Heart (tissue), 3 donors: ENCODE measurements around the genes RMC1, HRH4 and ZNF521.

DNA sequence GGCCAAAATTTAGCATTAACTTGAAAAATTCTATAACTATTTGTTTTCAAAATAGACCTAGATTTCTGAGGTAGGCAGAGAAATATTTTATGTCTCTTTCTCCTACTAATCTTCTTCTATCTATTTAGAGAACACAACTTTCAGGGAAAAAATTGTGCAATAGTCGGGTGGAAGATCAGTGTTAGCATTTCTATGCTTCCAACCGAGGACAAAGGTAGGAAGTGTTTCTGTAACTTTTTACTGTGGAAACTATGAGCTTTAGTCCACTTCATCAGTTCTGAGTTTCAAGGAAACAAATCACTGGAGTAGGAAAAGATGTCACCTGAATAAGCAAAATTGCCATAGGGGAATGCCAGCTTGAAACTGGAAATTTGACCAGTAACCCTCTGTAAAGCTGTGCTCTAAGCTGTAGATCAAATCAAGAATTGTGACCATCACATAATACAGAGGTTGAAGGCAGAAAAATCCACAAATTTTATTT, 207.7 kb upstream of the CTAGE1 start:
- RAMPAGE, long total RNA, 2 experiments = no peak in any of the 2 experiments

DNA sequence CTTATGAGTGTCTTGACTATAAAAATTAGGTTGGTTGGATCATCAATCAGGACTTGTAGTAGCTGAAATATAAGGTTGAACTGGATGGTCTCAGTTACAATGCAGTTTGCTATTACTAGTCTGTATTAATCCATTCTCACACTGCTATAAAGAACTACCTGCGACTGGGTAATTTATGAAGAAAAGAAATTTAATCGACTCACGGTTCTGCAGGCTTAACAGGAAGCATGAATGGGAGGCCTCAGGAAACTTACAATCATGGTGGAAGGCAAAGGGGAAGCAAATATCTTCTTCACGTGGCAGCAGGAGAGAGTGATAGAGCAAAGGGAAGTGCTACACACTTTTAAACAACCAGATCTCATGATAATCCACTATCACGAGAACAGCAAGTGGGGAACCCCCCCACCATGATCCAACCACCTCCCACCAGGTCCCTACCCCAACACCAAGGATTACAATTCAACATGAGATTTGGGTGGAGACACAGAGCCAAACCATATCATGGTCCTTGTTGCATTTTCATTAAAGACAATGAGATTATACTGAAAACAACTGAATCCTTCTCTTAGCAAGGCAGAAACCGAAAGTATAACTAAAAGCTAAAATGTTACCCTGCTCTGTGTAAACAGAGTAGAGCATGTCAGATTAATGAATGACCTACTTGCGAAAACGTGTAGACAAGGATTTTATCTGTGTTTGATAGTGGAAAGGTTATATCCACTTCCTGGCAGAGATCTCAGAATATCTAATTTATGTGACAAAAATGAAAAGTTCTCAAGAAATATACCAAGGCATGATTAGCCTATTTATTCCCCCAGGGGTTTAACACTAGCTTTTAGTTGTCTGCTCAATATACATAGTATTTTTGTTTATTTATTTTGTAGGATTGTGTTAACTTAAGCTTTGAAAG, 60.1 kb upstream of the RBBP8 start:
- RAMPAGE, long total RNA, 2 experiments = no peak in any of the 2 experiments

- RAMPAGE, long total RNA, 2 experiments = no peak in any of the 2 experiments
Measured at GRCh38 chr18:23460891-23461547, 7.9 kb downstream of the RIOK3 start.

GRCh38 chr18:23474497-23475163, 21.5 kb downstream of the RIOK3 start:
- RAMPAGE, long total RNA, 2 experiments = no peak in any of the 2 experiments

DNA sequence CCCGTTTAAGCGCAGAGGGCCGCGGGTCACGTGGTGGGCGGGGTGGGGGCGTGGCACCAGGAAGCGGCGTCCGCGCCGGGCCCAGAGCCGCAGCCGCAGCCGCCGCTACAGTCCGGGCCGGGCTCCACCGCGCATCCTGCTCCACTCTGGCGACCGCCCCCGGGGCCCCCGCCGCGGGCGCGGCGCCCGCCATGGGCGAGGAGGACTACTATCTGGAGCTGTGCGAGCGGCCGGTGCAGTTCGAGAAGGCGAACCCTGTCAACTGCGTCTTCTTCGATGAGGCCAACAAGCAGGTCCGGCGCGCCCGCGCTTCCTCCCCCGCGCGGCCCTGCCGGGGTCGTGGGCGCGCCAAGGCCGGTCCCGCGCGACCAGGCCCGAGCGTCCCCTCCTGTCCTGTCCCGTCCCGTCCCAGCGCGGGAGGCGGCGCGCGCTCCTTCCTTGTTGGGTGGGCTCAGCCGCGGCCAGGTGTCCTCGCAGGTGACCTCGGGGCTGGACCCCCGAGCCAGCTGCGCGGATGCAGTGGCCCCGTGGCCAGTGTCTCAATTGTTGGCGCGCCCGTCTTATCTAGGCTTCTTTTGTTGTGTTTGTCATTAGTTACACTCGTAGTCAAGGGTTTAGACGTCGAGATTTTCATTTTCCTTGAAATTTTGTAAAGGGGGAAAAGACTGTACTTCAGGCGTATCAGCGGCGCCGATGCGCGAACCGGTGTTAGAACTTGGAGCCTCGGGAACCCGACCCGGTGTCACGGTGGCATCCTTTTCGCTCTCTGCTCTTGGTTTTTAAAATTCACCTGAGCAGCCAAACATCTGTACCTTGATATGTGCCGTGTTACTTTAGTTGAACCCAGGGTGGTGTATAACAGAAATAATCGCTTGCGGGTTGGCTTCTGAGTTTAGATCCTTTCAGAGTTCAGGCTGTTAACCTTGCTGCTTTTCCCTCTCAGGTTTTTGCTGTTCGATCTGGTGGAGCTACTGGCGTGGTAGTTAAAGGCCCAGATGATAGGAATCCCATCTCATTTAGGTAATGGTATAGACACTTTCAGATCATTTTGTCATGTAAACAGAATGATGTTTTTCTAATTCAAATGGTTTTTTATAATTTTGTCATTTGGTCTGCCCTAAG, at the start of gene RMC1:
RMC1 (plus strand) TSS at position 84 of the 1,122 bp plus-strand sequence.
- RAMPAGE, long total RNA, 2 experiments = no peak in any of the 2 experiments

GRCh38 chr18:23525733-23526401, 22.6 kb downstream of the RMC1 start:
- RAMPAGE, long total RNA, 2 experiments = no peak in any of the 2 experiments

DNA sequence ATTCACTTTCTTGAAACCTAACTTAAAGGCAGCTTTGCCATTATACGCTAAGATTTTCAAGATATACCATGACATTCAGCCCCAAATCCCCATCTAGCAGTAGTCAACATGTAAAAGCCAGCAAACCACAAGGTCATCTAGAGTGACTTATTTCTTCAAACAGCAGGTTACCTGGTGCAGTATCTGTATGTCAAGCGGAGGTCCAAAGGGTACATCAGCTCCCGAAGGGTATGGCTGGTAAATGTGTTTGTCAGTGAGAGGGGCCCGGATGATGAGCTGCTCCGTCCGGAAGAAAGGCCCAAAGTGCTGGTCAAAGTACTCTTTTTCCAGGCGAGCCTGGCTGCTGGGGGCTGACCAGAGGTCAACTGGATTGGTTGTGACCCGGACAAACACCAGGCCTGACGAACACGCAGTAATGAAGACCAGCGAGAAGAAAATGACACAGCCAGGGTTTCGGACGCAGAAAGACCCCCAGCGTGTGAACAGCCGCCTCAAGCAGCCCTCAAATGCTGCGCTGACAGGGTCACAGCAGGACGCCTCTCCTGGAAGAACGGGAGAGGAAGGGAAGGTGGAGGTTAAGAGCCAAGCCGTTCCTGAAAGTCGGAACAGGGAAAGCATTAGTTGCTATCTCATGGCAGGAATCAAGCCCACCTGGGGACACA, 30.1 kb downstream of the NPC1 start:
- RAMPAGE, long total RNA, 2 experiments = no peak in any of the 2 experiments

GRCh38 chr18:23932626-23933017, 81.9 kb upstream of the TTC39C start:
- RAMPAGE, long total RNA, 2 experiments = no peak in any of the 2 experiments

DNA sequence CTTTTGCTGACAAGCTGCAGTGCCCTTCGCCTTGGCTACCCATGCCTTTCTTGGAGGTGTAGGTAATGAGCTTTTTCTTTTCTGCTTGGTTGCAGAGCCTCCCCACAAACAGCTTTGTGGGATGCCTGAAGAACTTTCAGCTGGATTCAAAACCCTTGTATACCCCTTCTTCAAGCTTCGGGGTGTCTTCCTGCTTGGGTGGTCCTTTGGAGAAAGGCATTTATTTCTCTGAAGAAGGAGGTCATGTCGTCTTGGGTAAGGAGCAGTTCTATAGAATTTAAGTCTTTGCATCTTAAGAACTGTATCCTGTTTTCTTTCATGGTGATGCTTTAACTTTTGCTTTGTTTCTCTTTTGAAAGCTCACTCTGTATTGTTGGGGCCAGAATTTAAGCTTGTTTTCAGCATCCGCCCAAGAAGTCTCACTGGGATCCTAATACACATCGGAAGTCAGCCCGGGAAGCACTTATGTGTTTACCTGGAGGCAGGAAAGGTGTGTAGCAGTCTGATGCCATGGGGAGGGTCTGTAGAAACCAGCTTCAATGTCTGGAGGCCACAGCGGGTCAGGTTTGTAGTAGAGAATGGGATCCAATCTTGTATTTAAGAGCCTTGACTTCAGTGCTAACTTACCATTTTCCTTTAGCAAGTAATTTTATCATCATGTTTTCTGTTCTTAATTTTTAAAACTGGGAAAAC, 64.7 kb upstream of the TTC39C start:
- RAMPAGE, long total RNA, 2 experiments = no peak in any of the 2 experiments

DNA sequence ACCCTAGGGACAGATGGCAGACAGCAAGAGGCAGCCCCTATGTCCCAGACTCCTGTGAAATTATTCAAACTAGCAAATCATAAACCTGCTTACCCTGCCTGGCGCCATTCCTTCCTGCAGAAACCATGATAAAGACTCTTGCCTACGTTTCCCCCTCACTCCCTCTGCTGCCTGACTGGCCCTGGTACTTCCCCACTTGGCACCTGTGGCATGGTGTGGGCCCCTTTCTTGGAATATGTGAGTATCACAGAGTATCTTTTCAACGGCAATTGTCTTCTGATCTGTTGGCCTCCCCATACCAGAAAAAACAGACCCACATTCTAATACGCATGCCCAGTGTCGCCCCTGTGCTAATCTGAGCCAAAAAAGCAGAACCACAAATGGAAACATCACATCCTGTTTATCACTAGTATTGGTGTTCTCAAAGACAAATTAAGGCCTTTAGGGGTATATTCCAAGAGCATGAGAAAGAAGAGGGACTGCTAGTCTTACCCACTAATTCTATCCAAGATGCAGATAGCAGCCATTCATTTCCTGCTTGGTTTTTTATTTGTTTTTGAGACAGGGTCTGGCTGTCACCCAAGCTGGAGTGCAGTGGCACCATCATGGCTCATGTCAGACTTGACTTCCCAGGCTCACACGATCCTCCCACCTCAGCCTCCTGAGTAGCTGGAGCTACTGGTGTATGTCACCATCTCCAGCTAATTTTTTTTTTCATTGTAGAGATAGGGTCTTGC, 44.1 kb upstream of the TTC39C start:
- RAMPAGE, long total RNA, 2 experiments = no peak in any of the 2 experiments

DNA sequence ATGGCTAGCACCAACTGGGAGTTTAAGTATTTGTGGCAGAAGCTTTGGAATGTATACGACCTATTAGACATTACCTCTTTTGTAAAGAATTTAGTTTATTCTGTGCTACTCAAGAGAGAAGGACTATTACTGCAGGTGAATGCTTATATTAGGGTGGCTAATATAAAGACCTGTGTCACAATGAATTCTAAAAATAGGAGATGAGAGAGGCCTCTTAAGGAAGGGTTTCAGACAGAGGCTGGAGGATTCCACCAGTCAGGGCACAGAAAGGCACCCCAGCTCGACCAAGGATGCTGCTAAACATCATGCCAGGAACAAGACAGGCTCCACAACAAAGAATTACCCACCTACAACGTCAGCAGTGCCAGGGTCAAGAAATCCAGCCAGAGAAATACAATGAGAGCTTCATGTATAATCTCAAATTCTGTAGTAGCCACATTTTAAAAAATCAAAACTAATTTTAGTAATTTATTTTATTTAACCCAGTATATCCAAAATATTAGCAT, 60.8 kb downstream of the CABYR start:
- RAMPAGE, long total RNA, 2 experiments = no peak in any of the 2 experiments

DNA sequence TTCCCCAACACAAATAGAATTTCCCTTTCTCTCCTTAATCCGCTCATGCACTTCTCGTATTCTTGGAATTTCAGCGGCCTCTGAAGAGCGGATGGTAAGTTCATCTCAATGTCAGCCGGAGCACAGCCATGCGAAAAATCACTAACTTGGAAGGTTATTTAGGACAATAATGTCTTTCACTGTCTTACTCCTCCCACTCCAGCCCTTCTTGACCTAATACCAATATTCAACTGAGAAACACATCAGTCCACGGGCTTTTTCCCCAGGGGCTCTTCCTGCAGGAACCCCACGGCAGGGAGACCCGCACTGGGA, 126.6 kb downstream of the OSBPL1A start:
- RAMPAGE, long total RNA, 2 experiments = no peak in any of the 2 experiments

DNA sequence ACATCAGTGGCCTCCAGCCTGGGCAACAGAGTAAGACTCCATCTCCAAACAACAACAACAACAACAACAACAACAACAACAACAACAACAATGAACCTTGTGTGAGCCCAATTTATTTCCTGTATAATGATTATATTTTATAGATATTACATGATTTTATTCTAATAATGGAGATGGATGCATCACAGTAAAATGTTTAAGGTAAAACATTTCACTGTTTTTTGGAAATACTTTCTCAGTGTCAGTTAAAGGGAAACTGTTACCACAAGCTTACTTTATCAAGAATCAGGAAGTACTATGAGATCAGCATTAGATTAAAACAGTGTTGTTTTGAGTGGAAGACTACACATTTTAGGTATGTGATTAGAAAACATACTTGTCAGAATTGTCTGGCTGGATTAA, at the start of gene HRH4:
HRH4 (plus strand) TSS at position 345 of the 402 bp plus-strand sequence.
- RAMPAGE, long total RNA, 2 experiments = no peak in any of the 2 experiments

- RAMPAGE, long total RNA, 2 experiments = no peak in any of the 2 experiments
Measured at GRCh38 chr18:24805226-24805500, 344.7 kb downstream of the HRH4 start.

DNA sequence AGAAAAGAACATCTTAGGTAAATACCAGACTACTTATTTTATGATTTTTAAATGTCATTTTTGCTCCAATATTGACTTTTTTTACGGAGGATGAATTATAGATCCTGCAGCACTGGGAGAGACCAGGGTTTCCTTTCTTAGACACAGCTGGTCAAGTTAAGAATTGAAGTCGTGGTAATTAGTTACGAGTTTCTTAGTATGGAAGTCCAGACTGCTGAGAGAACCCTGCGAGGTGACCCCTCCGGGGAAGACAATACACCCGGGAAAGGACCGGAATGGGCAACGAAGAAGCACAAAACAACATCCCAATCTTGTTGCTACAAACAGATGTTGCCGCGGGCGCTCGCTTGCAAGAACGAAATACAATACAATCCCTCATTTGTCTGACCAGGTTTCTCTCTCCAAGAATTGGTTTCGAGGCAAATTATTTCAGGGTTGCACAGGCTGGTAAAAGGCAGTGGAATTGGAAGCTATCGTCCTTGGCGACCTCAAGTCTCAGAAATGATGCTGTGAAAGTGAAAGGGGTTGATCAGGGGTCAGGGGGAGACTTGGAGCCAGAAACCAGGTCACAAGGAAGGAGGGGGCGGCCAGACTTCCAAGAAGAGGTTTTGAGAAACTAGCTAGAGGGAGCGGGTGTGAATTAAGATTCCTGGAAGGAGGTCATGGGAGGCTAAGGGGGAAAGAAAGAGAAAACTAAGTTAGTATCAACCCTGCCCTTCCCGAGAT, 401.8 kb downstream of the HRH4 start:
- RAMPAGE, long total RNA, 2 experiments = no peak in any of the 2 experiments

DNA sequence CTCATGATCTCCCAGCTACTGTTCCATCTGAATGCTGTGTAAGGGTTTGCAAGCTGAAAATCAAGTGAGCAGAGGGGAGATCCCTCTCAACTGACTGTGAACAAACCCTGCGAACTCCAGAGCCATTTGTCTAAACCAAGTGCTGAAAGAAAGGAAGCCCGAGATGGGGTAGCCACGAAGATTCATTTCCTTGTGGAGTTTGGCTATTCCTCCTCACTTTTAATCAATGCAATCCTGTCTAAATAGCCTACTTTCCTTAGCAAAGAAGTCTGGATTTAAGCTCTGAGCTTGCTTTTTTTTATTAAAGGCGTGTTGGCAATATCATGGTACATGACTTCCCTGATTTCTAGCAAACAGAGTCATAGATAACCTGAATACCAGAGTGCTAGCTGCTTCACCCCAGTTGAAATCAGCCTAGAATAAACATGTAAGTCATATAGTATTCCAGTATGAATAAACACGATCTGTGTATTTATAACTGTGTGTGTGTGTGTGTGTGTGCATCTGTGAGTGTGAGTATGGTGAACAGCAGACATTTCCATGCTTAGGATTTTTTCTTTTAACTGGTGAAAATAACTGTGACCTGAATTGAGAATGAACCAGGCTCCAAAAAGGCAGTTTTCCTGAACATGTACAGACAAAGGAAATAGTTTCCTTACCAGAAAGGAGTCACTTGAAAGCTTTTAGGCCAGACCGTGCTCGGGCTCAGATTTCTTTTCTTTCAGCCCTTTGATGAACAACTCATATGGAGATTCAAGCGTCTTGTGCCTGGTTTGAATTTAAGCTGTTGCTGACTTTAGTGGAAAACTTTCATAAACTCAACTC, 365.1 kb downstream of the ZNF521 start:
- RAMPAGE, long total RNA, 2 experiments = no peak in any of the 2 experiments

- RAMPAGE, long total RNA, 2 experiments = start-site peak on the plus strand in 1 of 2 experiments, at chr18:25352406-25352452 at its widest, 5 reads per replicate; start-site peak on the minus strand in 1 of 2 experiments, at chr18:25352117-25352188 at its widest, 1,095 reads per replicate
Measured at GRCh38 chr18:25351635-25352820, at the start of gene ZNF521. TSS of gene ZNF521 (minus strand) at chr18:25352166.

DNA sequence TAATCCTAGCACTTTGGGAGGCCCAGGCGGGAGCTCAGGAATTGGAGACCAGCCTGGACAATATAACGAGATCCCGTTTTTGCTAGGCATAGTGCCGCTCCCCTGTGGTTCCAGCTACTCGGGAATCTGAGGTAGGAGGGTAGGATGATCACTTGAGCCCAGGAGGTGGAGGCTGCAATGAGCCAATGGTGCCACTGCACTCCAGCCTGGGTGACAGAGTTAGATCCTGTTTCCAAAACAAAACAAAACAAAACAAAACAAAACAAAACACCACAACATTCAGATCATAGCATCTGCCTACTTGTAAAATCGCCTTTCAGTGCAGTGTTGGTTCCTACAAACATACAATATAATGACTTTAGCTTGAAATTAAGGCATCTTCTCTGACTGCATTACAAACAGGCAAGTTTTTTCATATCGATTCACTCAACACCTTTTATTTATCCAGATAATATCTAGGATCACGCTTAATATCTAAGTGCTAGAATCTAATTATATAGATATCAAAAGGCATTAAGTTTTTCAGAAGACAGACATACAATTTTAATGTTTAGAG, 836 bp upstream of the TAF4B start:
- RAMPAGE, long total RNA, 2 experiments = no peak in any of the 2 experiments

DNA sequence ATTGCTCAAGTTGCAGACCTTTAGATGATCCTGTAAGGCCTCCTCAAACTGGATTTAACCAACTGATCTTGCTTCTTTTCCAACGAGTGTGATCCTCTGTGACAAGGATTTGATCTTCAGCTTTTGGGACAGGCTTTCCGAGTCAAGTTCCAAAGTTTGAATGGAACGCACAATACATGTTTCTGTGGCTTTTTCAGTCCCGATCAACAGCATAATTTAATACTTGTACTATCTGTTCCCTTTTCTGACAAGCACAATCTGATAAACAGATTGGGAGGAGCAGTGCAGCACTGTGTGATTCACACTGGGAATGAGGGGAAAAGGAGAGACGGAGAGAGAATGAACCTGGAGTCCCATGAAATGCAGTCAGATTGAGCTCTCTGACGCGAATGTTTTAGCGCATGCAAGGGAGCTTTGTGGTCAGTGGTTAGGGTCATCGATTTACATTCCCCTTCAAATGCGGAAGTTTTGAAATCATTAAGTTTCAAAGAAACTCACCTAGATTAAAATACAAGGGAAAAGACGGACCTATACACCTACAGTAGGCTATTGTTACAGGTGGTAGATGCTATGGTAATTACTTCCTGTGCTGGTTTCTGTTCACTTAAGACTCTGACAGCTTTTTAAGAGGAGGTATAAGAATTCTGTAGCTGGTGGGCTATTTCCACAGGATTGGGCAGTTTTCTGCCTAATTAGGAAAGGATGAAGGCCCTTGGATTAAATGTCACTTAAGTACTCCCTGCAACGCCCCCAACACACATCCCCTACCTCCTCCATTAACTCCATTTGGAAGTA, 99.6 kb downstream of the KCTD1 start:
- RAMPAGE, long total RNA, 2 experiments = no peak in any of the 2 experiments

DNA sequence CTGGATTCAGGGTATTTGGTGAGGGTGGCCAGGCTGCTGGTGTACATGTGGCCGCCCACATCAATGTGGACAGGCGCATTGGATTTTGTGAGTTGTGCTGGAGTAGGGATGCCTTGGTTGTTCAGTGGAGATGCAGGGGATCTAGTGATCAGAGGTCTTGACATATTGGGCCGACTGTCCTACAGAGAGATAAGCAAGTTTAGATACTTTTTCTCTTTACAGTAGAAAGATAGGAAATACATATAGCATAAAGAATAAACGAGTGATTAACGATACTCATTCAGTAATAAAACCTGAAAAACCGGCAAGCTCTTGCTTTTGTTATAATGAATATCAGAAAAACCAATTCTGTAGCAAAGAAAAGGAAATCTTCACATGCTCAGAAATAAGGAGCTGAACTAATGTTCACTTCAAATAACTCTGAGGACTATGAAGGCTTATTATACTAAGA, 47.3 kb downstream of the KCTD1 start:
- RAMPAGE, long total RNA, 2 experiments = no peak in any of the 2 experiments